Aorta (tissue), 1 donor: ENCODE measurements around a stretch of chr9.

- PRO-cap: no peak
Observed at GRCh38 chr9:113275891-113276267, 421 bp downstream of the PRPF4 start.

DNA sequence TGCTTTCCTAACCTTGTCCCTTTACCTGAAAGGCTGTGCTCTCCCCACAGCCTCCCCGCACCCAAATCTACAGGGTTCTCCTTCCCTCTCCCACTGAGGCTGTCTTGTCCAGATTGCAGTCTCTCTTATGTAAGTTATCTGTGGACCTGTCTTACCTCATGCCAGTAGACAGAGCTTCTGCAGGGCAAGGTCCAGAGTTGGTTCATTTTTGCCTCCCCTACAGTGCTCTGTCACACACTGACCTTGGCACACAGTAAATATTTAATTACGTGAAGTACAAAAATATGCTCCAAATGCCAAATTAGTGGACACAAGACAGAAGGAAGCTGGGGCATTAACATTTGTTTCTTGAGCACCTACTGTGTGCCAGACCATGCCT is 5.8 kb downstream of the ALAD start:
- PRO-cap: no peak

DNA sequence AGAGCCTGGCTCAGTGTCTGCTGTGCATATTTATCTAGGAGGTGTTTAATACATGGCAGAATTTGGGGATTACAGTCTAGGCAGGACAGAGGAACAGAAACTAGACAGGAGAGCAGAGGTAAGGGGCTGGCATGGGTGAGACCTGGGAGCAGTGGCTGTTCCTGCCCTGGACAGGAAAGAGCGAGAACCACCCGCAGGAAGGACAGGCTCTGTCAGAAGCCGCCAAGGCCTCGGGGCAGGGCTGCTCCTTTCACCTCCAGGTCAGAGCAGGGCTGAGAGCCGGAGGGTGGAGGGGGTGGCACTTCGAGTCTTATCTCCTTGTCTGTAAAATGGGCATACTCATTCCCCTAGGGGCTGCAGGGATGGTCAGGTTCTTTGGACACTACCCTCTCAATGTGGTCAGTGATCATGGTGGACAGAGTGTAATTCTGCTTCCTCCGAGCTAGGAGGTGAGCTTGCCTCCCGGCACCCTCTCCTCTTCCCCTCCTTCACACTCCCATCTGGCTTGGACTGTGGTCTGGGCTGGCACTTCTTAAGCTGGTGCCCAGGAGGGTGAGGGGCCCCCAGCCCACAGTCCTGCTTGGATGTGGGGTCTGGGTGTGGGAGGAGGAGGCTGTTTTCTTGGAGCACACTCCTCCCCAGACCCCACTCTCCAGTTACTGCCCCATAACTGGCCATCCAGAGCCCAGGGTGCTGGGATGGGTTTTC is 39.6 kb downstream of the RGS3 start:
- PRO-cap: no peak

DNA sequence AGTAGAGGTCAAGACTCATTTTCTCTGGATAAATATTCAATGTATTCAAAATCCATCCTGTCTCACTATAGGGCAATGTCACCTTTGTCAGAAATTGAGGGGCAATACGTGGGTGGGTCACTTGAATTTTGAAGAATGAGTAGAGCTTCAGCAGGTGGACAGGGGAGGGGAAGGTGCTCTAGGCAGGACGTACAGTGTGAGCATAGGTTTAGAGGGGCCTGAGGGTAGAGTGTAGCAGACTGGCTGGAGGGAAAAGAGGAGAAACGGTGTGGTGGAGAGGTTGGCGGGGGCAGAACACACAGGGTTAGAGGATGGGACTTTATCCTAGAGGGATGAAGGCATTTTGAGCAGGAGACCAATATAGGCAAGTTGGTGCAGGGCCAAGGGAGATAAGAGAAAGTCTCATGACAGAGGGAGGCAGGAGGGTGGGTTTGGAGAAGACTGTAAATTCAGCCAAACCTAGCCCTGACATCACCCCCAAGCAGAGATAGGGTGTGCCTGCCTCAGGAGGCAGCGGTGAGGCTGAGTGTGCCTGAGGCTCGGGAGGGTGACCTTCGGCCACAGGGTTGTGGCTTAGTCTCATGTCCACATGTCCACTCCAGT is 108.5 kb downstream of the RGS3 start:
- PRO-cap: no peak

GRCh38 chr9:113655305-113655761 is 191.8 kb downstream of the RGS3 start:
- PRO-cap: no peak

GRCh38 chr9:113868168-113868535 is 8.0 kb upstream of the ZNF618 start:
- PRO-cap: no peak

- PRO-cap: no peak
Observed at GRCh38 chr9:113963736-113964816, 88.0 kb downstream of the ZNF618 start.

- PRO-cap: no peak
Observed at GRCh38 chr9:113992525-113992969, 85.6 kb downstream of the AMBP start.

DNA sequence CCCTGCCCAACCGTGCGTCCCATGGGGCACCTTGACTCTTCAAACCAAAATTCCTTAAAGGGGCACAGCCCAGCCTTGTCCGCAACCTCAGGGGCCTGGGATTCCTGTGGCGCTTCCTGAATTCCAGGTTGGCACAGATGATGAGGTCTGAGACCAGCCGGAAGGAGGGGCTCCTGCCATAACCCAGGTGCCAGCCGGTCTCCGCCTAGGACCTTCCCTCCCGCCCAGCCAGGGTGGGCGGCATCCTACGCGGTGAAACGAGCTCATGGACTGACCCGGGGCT is 23.1 kb downstream of the AMBP start:
- PRO-cap: no peak

DNA sequence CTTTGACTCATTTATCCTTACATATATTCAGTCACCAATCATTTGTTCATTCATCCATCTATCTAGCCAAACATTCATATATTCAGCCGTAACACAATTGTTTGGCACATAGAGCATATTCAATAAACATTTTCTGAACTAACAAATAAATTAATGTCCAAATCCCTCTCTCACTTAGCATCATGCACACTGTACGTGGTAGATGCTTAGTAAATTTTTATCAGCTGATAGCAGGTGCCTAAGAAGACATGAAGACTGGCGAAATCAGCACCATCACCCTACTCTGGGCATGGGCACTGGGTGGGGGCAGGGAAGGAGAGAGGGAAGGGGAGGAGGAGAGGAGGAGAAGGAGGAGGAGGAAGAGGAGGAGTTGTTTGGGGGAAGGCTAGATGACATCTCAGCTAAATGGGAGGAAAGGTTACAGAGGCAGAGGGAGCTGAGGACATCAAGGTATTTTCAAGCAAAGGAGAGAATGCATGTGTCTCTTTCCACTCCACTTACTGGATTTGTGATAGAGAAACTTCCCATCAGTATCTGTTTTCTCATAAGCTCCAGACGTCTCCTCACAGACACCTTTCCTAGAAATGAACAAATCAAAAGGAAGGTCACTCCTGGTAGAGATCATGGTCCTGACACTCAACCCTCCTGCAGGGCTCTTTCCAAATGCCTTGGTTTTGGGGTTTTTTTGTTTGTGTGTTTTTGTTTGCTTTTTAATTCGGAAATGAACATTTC is 3.5 kb downstream of the AMBP start:
- PRO-cap: no peak

GRCh38 chr9:114099661-114099963 is 520 bp upstream of the KIF12 start:
- PRO-cap: no peak

- PRO-cap: no peak
Observed at GRCh38 chr9:114205284-114205655, 49.9 kb downstream of the COL27A1 start.

GRCh38 chr9:114367583-114368589 is 19.9 kb downstream of the AKNA start:
- PRO-cap: no peak

DNA sequence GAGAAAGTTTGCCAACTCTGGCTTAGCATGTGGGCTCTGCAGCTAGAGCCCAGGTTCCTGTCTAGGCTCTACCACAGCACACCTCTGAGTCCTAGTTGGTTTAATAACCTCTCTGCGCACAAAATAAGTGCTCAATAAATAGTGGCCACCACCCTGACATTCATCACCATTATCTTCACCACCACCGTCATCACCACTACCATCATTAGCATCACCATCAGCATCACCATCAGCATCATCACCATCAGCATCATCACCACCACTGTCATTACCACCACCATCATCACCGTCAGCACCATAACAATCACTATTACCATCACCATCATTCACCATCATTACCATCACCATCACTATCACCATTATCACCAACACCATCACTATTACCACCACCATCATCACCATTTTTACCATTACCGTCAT is 18.3 kb downstream of the AKNA start:
- PRO-cap: no peak

DNA sequence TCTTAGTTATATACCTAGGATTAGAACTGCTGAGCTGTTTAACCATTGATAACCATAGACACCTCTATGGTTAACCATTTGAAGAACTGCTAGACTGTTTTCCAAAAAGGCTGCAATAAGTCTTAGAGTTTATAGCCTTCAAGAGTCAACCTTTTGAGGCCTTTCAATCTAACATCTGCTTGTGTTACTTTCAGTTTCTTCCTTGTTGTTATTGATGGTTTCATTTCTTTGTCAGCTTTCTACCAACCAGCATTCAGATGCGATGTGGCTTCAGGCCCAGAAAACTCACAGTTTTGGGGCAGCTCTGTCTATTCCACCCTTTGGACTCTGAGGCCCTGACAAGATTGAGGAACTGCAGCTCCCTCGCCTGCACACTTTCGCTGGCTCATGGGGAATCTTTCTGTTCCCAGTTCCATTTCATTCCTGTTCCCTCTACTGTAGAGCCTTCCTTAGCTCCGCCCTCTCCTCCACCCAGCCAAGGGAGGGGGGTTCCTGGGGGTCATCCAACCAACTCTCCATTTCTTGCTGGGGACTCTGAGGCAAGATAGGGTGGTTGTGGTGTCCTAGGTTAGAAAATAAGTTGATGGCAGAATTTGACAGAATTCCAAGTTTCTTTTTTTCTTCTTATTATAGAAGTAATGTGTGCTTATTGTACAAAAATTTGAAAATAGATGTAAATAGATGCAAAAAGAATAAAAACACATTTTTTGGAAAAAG is 13.4 kb upstream of the WHRN start:
- PRO-cap: no peak

DNA sequence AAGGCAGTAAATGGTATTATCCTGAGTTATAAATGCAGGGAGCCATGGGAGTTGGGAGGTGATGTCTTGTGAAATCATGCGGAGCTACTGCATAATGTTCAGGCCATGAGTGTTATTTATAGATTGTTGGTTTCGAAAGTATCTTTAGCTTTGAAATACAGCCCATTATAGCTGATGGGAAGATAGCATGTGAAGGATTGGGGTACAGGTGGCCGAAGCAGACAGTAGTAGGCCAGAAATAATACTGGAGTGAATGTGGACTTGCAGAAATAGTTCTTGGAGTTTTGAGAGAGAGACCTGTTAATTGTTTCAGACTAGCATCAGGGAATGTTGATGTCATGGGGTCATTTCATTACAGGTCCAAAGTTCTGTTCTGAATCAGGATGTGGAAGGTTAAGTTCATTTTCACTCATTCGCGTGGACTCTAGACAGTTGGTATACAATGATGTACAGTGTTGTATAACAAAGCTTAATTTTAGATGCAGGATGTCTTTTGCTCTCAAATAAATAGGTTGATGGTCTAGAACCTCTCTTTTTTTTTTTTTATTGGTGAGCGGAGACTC is 3.8 kb downstream of the ATP6V1G1 start:
- PRO-cap: no peak

- PRO-cap: no peak
Observed at GRCh38 chr9:114600895-114601484, 10.1 kb upstream of the TMEM268 start.

DNA sequence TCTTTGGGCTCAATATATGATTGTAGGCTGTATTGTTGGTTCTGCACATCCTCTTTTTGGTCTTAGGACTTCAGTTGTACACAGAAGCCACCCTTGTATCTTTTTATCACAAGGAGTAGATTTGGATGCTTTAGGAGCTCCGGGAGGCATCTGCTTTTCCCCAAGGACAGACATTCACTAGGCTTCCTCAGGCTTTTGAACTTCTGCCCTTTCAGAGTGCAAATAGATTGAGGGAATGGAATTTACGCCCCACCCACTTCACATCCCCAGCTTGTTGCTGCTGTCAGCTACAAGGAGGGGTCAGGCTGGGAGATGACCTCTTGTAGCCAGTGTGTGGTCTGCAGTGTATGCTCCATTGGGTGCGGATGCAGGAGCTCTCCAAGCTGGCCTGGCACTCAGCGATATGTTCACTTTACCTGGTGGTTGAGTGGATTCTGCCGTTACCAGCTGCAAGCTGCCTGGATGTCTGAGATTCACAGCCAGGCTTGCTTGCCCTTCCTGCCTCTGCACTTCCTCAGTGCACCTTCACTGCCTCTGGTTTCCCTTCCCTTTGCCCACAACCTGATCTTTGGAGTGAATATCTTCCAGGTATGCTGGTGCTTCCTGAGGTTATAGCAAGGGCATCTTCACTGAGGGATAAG is 6.4 kb downstream of the TNFSF15 start:
- PRO-cap: no peak

DNA sequence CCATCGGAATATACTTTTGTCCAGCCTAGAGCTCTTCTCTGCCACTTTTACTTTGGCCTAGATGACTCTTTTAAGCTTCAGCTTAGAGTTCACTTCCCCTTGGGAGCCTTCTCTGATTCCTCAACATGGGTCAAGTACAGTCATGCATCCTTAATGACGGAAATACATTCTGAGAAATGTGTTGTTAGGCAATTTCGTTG is 14.9 kb upstream of the TNFSF15 start:
- PRO-cap: no peak

DNA sequence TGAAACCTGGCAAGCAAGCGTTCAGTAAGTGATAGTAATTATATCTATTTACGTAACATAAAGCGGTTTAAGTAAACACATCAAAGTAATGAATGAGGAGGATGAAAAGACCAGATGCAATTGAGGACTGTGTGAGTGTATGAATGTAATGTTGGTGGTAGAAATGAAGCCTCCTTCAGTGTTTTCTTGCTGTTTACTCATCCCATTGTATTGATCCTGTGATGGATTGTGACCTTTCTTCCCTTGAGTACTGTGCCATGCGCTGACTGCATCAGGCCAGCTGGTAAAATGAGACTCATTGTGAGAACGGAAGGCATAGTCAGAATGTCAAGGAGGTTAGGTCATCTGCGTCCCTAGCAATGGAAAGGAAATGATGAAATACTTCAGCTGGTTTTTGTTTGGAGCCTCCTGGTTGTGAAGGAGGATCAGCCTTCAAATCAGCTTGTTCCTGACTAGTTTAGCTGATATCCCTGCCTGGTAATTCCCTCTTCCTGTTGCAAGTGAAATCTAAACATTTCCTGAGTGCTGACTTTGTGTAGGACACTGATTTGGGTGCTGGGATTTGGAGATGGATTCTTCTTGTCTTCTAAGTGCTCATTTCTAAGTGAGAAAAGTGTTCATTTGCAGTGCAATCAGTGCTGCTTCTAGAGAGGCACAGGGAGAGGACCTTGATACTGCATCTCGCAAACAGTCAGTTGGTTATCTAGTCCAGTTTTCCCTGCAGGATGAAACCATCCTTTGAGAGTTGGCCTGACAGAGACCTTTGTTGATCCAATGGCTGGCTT is 35.5 kb downstream of the TNFSF8 start:
- PRO-cap: no peak